Endodermal cell (in vitro differentiated cells): Measurements from ENCODE around the genes MSH6, PSME4 and TSPYL6.

DNA sequence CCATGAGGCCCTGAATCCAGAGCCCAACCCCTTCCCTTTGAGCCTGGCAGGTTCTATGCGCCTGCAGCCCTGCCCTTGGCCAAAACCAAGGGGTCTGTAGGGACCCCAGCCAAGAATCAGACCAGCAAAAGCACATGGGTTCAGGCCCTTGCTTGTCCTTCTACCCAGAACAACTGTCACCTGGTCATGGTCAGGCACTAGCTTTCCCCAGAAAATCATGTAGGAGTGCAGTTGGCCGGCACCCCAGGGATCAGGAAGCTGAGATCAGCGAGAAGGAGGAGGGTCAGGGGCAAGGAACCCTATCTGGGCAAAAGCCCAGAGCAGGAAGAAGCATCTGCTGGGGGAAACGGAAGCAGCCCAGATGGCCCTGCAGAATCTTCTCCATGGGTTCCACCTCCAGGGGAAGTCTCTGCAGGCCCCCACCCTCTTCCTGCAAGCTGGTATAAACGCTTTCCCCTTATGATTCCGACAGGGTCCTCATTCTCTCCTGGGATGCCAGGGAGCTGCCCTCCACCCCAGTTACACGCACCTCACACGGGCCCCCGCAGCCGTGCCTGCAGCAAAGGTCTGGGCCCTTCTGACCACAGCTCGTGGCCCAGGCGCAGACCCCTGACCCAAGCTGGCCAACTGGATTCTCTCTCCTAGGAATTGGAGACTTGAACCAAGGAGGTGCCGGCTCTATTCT lies 71.2 kb downstream of the STPG4 start:
- PRO-cap = no peak

- PRO-cap = no peak
Measured at GRCh38 chr2:47310009-47311157, 58.7 kb upstream of the EPCAM start.

DNA sequence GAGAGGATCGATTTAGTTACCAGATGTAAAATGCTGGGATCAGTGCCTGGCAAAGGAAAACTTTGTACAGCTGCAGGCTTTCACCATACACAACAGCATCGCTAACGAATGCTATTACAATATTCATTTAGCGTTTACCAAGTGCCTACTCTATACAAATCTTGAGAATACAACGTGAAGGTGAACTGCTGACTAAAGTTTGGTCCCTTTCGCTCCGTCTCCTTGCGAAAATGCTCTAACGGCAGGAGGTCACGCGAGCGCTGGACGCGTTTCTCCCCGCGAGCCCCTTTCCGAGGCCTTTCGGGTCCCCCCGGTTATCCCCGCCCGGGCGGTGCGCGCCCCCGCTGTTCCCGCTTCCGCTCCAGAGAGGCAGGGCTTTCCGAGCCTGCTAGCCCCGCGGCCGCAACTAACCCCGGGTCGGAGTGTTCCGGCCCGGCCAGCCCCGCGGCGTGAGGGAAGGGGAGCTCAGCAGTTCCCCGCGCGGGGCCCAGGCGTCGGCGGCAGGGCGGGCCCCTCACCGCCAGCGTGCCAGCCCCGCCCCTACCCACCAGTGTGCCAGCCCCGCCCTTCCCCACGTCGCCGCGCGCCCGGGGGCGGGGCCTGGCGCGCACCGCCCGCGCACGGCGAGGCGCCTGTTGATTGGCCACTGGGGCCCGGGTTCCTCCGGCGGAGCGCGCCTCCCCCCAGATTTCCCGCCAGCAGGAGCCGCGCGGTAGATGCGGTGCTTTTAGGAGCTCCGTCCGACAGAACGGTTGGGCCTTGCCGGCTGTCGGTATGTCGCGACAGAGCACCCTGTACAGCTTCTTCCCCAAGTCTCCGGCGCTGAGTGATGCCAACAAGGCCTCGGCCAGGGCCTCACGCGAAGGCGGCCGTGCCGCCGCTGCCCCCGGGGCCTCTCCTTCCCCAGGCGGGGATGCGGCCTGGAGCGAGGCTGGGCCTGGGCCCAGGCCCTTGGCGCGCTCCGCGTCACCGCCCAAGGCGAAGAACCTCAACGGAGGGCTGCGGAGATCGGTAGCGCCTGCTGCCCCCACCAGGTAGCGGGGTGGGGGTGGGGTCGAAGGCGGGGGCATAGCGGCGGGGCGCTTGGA lies at the start of gene MSH6:
Gene MSH6, plus strand, starts transcription at position 686 of the 1,088 bp plus-strand sequence.
- PRO-cap = bidirectional peak, plus-strand start at position 686 of the sequence, minus-strand start at position 408 of the sequence

DNA sequence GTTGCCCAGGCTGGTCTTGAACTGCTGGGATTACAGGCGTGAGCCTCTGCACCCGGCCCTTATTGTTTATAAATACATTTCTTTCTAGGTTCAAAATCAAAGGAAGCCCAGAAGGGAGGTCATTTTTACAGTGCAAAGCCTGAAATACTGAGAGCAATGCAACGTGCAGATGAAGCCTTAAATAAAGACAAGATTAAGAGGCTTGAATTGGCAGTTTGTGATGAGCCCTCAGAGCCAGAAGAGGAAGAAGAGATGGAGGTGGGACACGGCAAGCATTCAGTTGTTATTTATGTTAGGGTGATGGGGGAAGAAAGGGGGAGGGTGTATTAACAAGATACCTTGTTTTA lies 12.8 kb downstream of the MSH6 start:
- PRO-cap = no peak

- PRO-cap = no peak
Measured at GRCh38 chr2:47876724-47877588, 29.3 kb downstream of the FBXO11 start.

DNA sequence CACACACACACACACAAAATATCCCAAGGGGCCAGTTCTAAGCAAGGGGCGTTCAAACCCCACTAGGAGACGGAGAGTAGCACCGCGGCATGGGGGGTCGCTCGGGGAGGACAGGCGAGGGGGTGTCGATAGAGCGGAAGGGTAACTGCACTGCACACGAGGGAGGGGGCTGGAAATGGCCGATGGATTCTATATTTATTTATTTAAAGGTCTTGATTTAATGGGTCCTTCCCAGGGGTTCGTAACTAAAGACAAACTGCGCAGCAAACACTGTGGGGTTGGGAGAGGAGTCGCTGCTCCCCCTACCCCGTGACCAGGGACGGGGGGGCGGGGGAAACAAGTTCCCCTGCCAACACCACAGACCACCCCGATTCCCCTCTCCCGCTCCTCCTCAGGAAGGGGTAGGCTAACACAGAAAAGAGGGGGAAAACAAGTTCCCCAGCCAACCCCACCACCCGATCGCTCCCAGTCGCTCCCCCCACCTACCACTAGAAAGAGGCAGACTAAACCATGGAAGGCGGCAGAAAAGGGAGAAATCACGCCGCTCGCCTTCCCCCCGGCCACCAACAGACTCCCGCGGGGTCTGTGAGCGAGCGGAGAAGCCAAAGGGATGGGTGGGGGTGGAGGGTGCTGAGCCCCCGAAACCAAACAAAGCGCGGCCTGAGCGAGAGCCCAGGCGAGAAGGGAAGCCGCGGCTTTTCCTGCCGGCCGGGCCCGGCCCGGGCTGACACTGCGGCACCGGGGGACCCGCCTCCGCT lies 1.5 kb downstream of the FBXO11 start:
- PRO-cap = unidirectional peak, plus-strand start at position 55 of the sequence; unidirectional peak, plus-strand start at position 339 of the sequence; unidirectional peak, plus-strand start at position 432 of the sequence; bidirectional peak, plus-strand start at position 501 of the sequence, minus-strand start at position 495 of the sequence; bidirectional peak, plus-strand start outside the sequence, minus-strand start at position 732 of the sequence

GRCh38 chr2:47905365-47905588 lies 1.0 kb downstream of the FBXO11 start:
- PRO-cap = bidirectional peak, plus-strand start at chr2:47905512, minus-strand start at chr2:47905338

DNA sequence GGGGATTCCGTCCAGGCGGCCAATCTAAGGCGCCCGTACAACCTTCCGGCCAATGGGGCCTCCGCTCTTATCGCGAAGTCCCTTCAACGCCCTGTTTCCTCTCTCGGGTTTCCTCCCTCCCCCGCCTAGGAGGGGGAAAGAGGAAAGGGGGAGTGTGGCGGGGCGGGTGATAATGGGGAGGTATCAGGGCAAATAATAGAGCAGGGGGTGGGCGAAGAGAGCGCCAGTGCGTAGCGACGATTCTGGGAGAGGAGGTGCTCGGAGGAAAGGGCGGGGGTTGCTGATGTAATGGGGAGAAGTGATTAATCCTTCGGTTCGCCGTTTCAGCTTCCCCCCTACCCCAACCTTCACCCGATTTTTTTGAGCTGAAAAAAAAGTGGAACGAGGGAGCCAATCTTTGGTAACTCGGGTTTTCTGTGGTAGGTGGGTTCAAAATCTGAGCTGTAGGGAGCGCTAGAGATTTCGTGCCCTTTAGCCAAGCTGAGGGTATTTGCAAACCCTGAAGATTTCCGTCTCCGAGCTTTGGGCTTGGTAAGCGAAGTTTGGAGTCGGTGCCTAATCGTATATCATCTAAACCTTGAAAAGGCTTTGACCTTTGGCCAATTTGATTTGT lies 401 bp upstream of the FBXO11 start:
- PRO-cap = bidirectional peak, plus-strand start at position 223 of the sequence, minus-strand start outside the sequence

DNA sequence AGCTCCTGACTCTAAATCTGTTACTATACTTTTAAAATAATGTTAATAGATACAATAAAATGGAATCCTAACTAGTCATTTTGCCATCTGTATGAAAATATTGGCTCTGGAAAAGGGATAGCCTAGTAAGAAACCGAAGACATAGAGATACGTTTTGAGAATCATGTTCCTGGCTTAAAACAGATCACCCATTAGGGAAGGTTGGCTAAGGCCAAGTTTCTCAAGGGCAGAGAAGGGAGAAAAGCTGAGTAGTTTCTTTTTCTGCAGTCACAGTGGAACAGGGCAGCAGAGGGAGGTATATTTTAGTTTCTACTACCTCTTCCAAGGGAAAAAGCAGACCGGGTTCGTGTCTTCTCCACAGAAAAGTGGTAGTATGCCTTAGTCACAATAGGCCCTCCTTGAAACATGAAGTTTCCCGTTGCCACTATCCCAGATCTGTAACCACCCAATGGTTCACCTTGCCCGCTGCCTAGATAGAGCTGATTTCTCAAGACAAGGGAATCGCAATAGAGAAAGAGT lies 100.4 kb upstream of the FOXN2 start:
- PRO-cap = no peak

DNA sequence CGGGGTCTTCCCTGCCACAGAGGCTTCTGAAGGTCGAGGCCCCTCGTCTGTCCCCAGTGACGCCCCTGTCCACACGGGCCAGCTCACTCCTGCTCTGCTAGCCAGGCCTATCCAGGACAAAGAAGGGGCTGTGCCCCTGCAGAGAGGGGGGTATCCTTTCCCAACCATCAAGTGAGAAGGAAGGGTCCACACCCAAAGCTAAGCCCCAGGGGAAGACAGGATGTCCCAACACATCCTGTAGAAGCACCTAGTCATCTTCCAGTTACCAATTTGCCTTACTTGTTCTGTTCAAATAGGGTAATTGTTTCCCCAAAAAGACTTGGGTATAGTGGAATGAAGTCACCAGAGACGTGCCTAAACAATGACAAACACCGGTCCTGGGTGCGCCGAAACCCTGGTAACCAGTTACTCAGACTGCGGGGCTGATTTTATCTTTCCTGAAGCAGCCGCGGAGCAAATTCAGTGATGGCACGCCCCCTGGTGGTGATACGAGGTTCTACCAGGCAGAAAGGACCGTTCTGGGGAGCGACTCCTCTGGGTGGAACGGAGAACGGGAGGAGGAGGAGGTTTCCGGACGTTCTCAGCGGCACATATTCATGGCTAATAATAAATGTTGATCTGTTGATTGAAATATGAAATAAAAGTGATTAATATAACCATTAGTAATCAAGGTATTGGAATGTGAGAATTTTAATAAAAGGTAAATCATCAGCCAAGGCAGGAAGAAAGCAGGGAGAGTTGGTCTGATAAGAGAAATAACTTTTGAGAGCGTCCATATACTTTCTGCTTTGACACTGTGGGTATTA lies 19.9 kb upstream of the PPP1R21 start:
- PRO-cap = no peak

DNA sequence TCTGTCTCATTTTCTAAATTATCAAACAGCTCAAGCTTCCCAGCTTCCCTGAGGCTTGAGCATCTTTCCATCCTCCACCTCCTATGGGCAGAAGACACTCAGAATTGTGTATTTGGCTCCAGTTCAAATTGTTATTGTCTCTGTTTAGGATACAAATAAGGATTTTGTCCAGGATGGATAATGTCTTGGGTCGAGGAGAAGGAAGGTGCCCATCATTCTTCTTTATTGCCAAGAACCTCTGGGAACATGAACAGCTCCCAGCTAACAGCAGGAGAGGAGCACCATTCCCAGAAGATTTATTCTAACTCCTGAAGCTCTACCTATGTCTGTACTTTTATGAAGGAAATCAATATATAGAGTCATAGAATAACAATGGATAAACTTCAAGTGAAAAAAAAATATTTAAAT lies 16.7 kb downstream of the NRXN1 start:
- PRO-cap = no peak

GRCh38 chr2:53850812-53851343 lies 8.9 kb downstream of the GPR75 start:
- PRO-cap = no peak

- PRO-cap = bidirectional peak, plus-strand start at chr2:53970614, minus-strand start at chr2:53970497; bidirectional peak, plus-strand start at chr2:53971092, minus-strand start at chr2:53971016; bidirectional peak, plus-strand start at chr2:53971159, minus-strand start at chr2:53971157; bidirectional peak, plus-strand start at chr2:53971286, minus-strand start at chr2:53971359
Measured at GRCh38 chr2:53970580-53971339, at the start of gene PSME4. PSME4 (minus strand) TSS chr2:53970993.

GRCh38 chr2:54256016-54256386 lies at the start of gene TSPYL6:
TSPYL6 (minus strand) TSS chr2:54256229.
- PRO-cap = no peak

- PRO-cap = no peak
Measured at GRCh38 chr2:54377786-54378038, 47.0 kb downstream of the C2orf73 start.

- PRO-cap = no peak
Measured at GRCh38 chr2:54432261-54432668, 23.9 kb upstream of the SPTBN1 start.

- PRO-cap = no peak
Measured at GRCh38 chr2:54455558-54455803, 646 bp upstream of the SPTBN1 start.

DNA sequence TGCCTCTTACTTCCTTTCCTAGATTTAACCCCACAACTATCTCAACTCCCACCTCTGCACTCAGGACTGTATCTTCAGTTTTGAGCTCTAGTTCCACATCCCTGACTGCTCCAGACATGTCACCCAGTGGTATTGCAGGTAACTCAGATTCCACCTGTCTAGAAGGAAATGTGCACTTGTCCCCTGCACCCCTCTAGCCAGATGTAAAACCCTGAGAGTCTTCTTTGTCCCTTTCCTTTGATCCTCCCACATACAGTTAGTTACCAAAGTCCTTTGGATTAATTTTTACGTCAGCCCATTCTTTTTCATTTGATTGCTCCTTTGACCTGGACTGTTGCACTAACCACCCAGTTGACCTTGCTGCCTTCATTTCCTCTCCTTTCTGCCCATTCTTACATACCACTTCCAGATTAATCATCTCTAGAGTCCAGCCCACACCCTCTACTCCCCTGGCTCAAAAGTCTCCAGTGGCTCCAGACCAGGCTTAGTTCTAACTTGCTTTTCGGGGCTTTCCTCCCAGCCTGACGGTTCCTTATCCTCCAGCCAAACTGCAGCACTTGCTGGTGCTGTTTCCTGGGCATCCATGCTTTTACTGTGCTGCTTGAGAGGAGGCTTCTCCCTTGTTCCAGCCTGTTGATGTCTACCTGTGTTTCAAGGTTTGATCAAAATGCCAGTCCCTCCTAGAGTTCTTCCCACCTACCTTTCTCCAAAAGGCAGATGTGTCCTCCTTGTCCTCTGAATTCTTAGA lies 99.2 kb downstream of the SPTBN1 start:
- PRO-cap = no peak

GRCh38 chr2:54575122-54575448 lies 119.0 kb downstream of the SPTBN1 start:
- PRO-cap = no peak

GRCh38 chr2:54584380-54584754 lies 128.2 kb downstream of the SPTBN1 start:
- PRO-cap = no peak